Thyroid gland (tissue), 7 donors: Measurements from ENCODE around the genes ACKR2, ZNF197 and ZNF501.

DNA sequence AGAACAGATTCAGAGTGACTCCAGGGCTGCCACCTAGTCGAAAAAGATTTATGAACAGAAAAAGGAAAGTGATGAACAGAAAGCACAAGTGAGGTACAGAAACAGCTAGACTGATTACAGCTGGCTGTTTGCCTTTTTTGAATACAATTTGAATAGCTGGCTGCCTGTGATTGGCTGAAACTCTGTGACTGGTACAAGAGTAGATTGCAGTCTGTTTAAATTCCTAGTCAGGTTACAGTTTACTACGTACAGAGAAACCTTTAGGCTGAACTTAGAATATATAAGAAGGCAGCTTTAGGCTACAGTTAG, 10.1 kb downstream of the CCDC13 start:
- PRO-cap, 2 experiments = no peak in any of the 2 experiments
- RAMPAGE, long total RNA, 5 experiments = no peak in any of the 5 experiments

- PRO-cap, 2 experiments = no peak in any of the 2 experiments
- RAMPAGE, long total RNA, 5 experiments = no peak in any of the 5 experiments
Measured at GRCh38 chr3:42800989-42801696, 3.1 kb downstream of the HIGD1A start.

- PRO-cap, 2 experiments = no peak in any of the 2 experiments
- RAMPAGE, long total RNA, 5 experiments = no peak in any of the 5 experiments
Measured at GRCh38 chr3:42809240-42809562, at the start of gene ACKR2. Gene ACKR2, plus strand, starts transcription at chr3:42809445.

DNA sequence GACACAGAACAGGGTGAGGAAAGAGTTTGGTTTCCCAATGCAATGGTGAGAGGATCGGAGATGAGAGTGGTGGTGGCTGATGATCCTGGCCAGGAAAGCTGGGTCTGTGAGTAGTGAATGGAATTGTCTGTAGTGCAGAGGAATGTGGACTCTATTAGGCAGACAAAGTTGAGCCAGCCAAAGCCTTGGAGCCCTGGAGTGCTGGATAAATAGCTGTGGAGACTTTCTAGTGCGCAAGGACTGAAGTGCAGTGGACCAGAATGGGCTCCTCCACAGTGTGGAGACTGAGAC, 819 bp downstream of the ZNF662 start:
- PRO-cap, 2 experiments = no peak in any of the 2 experiments
- RAMPAGE, long total RNA, 5 experiments = no peak in any of the 5 experiments

DNA sequence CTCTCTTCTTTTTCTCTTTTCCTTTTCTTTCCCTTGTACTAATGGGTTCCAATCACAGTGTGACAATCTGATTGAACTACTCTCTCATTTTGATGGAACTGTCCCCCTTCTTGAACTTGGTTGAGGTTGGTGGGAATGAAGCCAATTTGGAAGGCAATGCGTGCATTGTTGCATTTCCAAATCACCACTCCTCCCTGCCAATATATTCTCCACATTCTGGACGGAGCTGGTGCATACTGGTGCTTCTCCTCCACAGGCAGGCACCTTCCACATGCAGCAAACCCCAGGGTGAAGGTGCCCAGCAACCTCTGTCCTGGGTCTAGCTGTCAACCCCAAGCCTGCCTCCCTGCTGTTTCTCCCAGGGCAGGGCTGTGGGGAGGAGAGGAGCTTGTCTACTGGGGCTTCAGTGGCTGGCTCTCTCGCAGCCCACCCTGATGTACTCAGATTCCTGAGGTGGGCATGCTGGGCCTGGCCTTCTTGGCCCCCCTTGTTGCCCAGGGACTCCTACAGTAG, 20.0 kb downstream of the GASK1A start:
- PRO-cap, 2 experiments = no peak in any of the 2 experiments
- RAMPAGE, long total RNA, 5 experiments = no peak in any of the 5 experiments

DNA sequence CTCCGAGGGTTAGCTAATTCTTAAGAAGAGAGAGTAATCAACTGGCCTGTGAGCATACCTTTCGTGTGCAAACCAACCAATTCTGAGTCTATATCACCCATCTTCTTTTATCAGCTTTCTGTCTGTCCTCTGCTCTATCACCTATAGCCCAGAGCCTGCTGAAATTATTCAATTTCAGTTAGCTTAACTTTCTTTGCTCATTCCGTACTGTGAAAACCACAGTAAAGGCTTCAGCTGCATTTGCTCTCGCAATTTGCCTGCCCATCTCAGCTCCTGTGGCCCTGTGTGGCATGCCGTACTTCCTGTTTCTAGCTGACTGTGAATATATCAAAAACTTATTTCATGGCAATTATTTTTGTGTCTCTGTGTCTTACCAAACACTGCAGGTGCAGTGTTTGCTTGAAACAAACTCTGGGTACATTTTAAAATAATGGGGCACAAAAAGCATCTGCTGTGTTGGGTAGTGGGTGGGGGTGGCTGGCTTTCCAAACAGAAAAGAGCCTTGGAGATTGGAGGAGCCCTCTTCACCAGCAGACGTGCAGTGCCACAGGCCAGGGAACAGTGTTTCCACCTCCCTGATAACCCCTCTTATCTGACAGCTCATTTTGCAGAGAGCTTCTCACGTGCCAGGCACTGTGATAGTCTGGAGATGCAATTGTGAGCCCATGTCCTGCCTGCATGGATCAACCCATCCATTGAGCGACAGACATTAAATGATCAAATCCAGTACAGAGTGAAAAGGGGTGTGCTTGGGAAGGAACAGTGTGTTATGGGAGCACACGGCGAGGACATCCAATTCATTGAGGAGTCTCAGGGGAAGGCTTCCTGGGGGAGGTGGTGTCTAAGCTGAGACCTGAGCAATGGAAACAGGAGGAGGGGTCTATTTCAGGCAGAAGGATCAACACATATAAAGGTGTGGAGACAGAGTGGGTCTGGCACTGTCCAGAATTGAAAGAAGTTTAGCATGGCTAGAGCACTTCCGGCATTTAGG, 45.3 kb downstream of the GASK1A start:
- PRO-cap, 2 experiments = no peak in any of the 2 experiments
- RAMPAGE, long total RNA, 5 experiments = no peak in any of the 5 experiments

- PRO-cap, 2 experiments = no peak in any of the 2 experiments
- RAMPAGE, long total RNA, 5 experiments = no peak in any of the 5 experiments
Measured at GRCh38 chr3:43214463-43214971, 71.8 kb upstream of the SNRK start.

DNA sequence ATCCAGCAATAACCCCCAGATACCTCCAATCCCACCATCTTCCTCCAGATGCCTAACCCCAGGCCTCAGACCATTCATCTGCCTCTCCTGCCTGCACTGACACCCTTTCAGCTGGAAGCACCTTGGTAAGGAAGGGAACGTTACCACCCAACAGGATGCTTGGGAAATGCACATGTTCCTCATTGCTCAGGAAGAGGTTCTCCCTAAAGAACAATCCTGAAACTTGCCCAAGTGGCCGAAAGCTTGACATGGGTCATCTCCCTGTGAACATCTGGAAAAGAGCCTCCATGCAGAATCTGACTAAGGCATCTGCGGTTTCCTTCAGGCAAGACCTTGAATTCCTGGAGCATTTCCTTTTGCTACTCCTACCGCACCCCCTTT, 68.8 kb upstream of the SNRK start:
- PRO-cap, 2 experiments = no peak in any of the 2 experiments
- RAMPAGE, long total RNA, 5 experiments = no peak in any of the 5 experiments

DNA sequence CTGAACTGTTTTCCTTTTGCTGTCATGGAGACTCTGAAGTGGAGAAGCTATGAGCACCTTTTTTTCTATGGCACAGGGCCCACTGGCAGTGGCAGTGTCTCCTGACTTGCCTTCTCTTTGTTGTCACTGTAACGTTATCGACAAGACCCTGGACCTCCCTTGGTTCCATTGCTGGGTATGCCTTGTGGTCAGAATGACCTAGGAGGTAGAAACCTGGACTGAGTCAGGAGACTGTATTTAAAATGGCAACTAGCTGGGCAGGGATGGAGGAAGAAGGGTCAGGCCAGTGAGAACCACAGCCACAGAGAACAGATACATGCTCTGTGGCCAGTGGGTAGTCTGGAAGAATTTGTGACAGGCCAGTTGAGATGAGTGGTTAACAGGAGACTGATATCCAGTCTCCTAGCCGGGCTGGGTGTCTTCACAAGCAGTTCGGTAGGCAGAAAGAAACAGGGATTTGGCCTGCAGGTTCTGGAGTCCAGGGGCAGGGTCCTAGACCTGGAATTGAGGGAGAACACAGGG, 58.9 kb downstream of the SNRK start:
- PRO-cap, 2 experiments = no peak in any of the 2 experiments
- RAMPAGE, long total RNA, 5 experiments = no peak in any of the 5 experiments

DNA sequence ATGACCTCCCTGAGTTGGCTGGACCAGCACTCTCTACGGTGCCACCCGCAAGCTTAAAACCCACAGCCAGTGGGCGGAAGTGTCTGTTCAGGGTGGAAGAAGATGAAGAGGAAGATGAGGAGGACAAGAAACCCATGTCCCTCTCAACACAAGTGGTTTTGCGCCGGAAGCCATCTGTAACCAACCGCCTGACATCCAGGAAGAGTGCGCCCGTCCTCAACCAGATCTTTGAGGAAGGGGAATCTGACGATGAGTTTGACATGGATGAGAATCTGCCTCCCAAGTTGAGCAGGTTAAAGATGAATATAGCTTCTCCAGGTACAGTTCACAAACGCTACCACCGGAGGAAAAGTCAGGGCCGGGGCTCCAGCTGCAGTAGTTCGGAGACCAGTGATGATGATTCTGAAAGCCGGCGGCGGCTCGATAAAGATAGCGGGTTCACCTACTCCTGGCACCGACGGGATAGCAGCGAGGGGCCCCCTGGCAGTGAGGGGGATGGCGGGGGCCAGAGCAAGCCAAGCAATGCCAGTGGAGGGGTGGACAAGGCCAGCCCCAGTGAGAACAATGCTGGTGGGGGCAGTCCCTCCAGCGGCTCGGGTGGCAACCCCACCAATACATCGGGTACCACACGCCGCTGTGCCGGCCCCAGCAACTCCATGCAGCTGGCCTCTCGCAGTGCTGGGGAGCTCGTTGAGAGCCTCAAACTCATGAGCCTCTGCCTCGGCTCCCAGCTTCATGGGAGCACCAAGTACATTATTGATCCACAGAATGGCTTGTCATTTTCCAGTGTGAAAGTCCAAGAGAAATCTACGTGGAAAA, 61.4 kb downstream of the SNRK start:
- PRO-cap, 2 experiments = no peak in any of the 2 experiments
- RAMPAGE, long total RNA, 5 experiments = no peak in any of the 5 experiments

- PRO-cap, 2 experiments = no peak in any of the 2 experiments
- RAMPAGE, long total RNA, 5 experiments = no peak in any of the 5 experiments
Measured at GRCh38 chr3:43348731-43349142, 62.4 kb downstream of the SNRK start.

DNA sequence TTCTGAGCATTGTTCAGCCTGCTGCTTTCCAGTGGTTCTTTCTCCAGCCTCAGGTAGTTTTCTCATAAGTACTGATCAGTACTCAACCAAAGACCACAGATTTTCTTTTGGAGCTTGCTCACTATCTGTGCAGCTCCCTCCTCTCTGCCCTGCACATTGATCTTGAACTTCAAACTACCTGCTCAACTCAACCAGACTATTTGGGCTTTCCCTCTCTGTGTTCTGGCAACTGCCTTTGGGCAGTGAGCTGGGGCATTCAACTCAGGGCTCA, 67.4 kb downstream of the SNRK start:
- PRO-cap, 2 experiments = no peak in any of the 2 experiments
- RAMPAGE, long total RNA, 5 experiments = no peak in any of the 5 experiments

DNA sequence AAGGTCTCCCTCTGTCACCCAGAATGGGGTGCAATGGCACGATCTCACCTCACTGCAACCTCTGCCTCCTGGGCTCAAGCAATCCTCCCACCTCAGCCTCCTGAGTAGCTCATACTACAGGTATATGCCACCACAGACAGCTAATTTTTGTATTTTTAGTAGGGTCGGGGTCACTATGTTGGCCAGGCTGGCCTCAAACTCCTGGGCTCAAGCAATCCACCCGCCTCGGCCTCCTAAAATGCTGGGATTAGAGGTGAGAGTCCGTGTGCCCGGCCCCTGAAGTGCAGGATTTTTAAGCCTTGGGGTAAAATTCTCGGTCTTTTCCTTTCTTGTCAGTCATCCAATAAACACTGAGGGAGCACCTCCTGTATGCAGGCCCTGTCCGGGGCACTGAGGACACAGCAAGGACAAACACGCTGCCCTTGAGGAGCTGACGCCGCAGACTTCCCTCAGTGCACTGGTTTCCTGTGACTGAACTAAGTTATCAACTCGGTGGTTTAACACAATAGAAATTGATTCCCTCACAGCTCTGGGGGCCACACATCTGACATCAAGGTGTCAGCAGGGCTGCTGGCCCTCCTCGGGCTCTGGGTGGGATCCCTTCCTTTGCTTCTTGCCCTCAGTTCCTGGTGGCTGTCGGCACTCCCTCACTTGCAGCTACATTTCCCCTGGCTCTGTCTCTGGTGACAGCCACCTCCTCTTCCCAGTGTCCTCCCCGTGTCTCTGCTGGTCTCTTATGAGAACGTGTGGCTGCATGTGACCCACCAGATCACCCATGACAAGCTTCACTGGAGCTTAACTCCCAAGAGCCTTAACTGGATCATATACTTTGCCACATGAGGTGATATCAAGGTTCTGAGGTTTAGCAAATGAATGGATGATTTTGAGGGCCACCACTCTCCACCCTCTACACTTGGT, 65.1 kb downstream of the ZNF445 start:
- PRO-cap, 2 experiments = no peak in any of the 2 experiments
- RAMPAGE, long total RNA, 5 experiments = no peak in any of the 5 experiments

GRCh38 chr3:44624601-44625563, at the start of gene ZNF197:
Gene ZNF197, plus strand, starts transcription at chr3:44625036.
- PRO-cap, 2 experiments = peak in 2 of 2 experiments; most common plus-strand start chr3:44625037 (in 1); most common minus-strand start chr3:44624943 (in 2)
- RAMPAGE, long total RNA, 5 experiments = start-site peak on the plus strand in 2 of 5 experiments, at chr3:44625045-44625103 at its widest, 23 to 27 reads per replicate; start-site peak on the minus strand in 1 of 5 experiments, at chr3:44624937-44624968 at its widest, 6 reads per replicate

DNA sequence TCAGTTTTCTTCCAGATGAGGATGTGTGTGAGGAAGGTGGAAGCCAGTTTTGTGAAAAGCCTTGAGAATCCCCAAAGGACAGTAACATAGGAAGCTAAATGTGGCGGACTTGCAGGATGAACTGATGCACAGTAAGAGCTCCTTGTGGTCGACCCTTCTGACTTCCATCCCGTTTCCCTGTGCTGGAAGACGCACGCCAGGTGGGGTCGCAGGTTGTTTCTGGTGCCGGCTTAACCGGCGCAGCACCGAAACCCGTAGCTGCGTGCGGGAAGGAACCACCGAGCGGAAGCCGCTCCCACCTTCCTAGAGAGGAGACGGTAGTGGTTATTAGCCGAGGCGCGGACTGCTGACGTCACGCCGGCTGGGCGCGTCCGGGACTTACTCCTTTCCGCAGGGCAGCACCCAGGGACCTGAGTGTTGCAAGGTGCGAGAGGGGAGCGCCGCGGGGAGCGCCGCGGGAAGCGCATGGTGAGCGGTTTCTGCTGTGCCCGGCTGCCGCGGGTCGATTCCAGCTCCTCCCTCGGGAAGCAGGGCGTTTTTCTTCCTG, at the start of gene ZNF501:
Gene ZNF501, plus strand, starts transcription at position 381 of the 547 bp plus-strand sequence.
- PRO-cap, 2 experiments = peak in 2 of 2 experiments; most common plus-strand start position 413 of the sequence (in 2); most common minus-strand start position 284 of the sequence (in 1)
- RAMPAGE, long total RNA, 5 experiments = start-site peak on the plus strand in 4 of 5 experiments, centred at positions 372 to 399 of the sequence, 18 to 165 reads per replicate

GRCh38 chr3:44915722-44916234, 41.4 kb downstream of the TGM4 start:
- PRO-cap, 2 experiments = no peak in any of the 2 experiments
- RAMPAGE, long total RNA, 5 experiments = no peak in any of the 5 experiments

DNA sequence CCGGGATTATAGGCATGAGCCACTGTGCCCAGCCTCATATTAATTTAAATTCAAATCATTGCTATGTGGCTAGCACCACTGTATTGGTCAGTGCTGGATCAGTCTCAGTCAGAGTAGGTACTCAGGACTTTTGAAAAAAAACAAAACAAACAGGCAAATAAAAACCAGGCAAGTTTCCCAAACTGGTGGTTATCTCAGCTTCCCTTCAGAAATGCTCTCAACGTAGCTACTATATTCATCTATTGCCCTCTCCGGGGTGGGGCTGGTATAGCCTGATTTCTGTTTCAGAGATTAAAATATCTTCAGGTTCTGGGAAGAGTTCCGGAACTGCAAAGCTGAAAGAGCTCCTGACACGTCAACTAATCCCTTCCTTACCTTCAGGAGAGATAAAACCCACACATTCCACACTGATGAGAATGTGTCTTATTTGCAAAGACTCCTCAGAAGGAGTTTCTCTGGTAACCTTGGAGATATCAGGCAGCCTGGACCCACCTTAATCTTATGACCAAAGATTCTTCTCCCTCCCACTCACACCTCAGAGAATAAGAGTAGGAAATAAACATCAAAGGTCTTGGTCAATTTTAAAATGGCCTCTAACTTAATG, 54.0 kb downstream of the CDCP1 start:
- PRO-cap, 2 experiments = no peak in any of the 2 experiments
- RAMPAGE, long total RNA, 5 experiments = no peak in any of the 5 experiments

GRCh38 chr3:45165399-45165988, 19.3 kb upstream of the CDCP1 start:
- PRO-cap, 2 experiments = no peak in any of the 2 experiments
- RAMPAGE, long total RNA, 5 experiments = no peak in any of the 5 experiments

GRCh38 chr3:45182967-45183720, 37.0 kb upstream of the CDCP1 start:
- PRO-cap, 2 experiments = peak in 2 of 2 experiments; most common plus-strand start chr3:45183411 (in 2); most common minus-strand start chr3:45183285 (in 2)
- RAMPAGE, long total RNA, 5 experiments = no peak in any of the 5 experiments

DNA sequence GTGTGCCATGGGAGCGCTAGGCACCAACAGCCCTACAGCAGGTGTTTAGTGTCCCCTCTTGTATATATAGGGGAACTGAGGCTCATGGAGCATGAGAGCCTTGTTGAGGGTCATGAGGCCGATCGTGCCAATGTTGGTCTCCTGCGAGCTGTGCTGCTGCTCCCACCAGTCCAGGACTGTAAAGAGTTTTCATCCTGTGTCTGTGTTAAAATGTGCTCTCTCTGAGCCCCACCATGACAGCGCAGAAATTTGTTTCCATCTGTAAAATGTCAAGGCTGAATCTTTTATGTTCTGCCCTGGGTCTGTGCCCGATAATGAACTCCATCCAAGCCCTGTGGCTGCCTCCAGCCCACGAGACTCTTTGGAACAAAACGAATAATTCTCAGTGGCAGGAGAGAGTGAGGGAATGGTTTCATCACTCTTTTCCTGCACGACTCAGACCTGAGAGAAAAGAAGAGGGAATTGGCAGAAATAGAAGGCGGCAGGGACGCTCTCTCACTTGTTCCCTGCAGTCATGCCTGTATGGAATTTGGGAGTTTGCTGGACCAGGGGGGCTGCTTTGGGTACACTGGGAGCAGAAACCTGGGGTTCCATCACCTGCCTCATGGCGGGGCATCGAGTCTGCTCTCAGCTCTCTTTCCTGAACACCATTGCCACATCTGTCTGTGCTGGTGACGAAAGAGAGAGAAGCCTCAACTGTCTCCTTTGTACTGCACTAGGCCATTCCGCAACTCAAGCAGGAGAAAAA, 14.3 kb downstream of the TMEM158 start:
- PRO-cap, 2 experiments = no peak in any of the 2 experiments
- RAMPAGE, long total RNA, 5 experiments = no peak in any of the 5 experiments